GM12891 (cell line): ENCODE results near the genes PALMD and AMY1A.

DNA sequence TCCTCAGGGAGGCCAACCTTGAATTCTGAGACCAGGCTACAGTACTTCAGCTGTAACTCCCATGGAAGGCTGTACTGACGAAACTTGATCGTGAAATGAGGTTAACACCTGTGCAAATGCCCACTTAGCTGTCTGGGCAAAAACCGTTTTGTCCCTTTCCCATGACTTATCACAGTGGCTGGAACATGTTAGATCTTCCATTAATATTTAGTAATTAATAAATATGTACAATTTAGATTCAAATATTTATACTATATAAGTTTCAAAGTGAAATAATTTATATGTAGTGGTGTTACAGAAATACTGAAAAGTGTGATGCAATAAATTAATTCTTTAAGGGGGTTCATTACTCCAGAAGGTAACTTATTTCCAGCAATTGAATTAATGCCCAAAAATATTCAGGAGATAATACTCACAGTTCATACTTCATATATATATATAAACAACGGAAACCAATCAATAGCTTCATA, 47.8 kb downstream of the DPYD start:
- RRBS: no CpG with 5 or more reads among the region's 4 CpGs

DNA sequence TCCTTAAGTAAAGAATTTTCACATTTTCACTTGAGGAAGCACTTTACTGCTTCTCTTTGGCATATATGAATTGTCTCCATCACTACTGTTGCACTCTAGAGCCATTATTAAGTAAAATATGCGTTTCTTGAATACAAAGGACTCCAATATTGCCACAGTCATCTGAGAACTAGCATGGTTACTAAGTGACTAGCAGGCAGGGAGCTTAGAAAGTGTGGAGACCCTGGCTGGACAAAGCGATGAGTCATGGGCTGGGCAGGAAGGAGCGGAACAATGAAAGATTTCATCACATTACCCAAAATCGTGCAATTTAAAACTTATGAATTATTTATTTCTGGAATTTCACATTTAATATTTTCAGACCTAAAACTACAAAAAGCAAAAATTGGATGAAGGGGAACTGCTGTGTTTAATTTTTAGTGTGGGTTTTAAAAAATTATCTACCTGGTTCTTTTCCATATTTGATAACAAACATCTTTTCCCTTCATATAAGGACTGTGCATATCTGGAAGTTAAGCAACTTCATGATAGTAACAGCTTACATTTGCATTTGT, 13.9 kb downstream of the DPYD start:
- RRBS: no CpG with 5 or more reads among the region's 4 CpGs

DNA sequence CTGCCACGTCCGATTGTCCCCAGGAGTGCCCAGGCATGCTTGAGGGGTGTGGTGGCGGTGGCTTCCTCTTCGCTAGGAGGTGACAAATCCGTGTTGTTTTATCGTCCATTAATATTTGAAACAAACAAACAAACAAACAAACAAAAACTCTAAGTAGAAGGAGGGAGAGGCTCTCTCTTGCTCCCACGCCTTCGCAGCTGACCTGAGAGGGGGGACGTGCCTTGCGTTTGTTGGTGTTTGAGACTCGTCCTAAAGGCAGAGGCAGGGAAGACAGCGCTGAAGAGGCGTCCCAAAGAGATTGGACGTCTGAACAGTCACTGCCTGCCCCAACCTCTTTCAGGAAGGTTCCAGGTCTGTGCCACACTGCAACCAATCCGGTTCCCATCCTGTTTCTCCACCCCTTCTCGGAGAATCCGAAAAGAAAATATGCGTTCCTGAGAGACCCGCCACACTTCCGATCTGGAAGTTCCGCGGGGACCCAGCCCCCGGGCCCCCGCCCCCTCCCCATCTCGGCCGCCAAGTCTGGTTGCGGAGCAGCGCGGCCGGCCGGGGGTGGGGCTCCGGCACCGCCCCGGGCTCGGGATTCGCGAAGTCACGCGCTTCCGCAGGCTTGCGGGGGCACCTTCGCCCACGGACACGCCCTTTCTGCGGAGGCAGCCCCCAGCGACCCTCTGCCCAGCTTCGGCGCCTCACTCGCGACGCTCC, 124.3 kb upstream of the DPYD start:
- RRBS: 17% methylated on average over 4 of the region's 51 CpGs

GRCh38 chr1:98698321-98698936, 36.9 kb downstream of the SNX7 start:
- RRBS: no CpG with 5 or more reads among the region's 4 CpGs

- RRBS: no CpG with 5 or more reads among the region's 6 CpGs
Observed at GRCh38 chr1:98871149-98872017, 133.3 kb downstream of the PLPPR5 start.

GRCh38 chr1:99549034-99549513, 96.8 kb upstream of the PALMD start:
- RRBS: no CpG with 5 or more reads among the region's 3 CpGs

GRCh38 chr1:99580477-99580957, 65.4 kb upstream of the PALMD start:
- RRBS: no CpG with 5 or more reads among the region's 6 CpGs

DNA sequence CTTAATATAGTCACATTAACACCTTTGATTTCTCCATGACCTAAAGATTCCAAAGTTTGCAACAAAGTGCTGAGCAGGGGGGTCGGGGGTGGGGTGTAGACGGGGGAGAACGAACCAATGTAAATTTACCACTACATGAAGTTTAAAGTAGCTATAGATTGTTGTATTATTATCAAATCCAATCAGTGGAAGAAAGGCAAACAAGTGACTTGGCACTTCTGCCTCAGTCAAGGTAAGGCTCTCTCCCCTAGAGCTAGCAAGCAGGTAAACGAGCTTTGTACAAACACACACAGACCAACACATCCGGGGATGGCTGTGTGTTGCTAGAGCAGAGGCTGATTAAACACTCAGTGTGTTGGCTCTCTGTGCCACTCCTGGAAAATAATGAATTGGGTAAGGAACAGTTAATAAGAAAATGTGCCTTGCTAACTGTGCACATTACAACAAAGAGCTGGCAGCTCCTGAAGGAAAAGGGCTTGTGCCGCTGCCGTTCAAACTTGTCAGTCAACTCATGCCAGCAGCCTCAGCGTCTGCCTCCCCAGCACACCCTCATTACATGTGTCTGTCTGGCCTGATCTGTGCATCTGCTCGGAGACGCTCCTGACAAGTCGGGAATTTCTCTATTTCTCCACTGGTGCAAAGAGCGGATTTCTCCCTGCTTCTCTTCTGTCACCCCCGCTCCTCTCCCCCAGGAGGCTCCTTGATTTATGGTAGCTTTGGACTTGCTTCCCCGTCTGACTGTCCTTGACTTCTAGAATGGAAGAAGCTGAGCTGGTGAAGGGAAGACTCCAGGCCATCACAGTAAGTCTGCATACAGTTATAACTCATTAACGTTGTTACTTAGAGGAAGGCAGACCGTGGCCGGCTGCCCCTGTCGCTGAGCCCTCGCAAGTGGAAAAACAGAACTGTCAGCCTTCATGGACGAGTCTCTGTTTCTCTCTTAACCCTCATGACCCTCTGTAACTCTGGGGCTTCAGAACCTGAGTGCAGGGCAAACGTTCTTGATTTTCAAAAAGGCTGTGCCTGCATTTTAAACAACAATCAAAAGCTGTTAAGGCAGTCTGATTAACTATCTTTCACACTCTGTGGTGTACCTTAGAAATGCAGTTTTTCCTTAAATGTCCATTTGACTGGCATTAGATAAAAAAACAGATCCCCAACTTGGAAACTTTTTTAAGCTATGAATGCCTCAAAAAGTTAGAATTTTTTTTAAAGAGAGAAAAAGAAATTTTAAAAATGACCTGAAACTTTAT, at the start of gene PALMD:
PALMD (plus strand) TSS at position 552 of the 1,253 bp plus-strand sequence.
- RRBS: no CpG with 5 or more reads among the region's 21 CpGs

GRCh38 chr1:99672345-99673259, 26.7 kb downstream of the PALMD start:
- RRBS: no CpG with 5 or more reads among the region's 8 CpGs

GRCh38 chr1:99758737-99759688, 7.4 kb downstream of the FRRS1 start:
- RRBS: no CpG with 5 or more reads among the region's 7 CpGs

DNA sequence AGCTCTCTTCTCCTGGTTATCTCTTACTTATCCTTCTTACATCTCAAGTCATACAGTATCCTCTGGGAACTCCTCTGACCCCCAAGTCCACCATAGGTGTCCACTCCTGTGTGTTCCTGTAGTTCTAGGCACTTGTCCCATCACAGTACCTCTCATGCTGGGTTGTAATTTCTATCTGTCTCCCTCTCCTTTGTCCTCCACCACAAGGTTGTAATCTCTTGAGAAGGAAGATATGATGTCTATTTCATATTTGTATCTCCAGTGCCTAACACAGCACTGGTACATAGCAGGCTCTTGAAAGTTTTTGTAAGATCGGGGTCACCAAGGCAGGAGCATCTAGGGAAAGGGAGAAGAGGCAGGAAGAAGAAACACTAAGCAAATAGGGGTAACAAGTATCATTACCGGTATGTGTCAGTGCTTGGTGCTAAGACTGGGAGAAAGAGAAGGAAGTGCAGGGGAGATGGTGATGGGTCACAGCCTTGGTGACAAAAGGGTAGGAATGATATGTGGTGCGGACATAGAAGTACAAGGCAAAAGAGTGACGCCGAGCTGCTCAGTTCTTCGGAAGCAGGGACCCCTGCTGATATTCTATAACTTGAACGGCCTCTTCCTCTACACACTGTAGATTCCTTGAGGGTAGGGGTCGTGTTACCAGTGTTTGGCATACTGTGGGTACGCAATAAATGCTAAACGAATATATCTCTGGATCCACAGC, 727 bp downstream of the DBT start:
- RRBS: no CpG with 5 or more reads among the region's 10 CpGs

DNA sequence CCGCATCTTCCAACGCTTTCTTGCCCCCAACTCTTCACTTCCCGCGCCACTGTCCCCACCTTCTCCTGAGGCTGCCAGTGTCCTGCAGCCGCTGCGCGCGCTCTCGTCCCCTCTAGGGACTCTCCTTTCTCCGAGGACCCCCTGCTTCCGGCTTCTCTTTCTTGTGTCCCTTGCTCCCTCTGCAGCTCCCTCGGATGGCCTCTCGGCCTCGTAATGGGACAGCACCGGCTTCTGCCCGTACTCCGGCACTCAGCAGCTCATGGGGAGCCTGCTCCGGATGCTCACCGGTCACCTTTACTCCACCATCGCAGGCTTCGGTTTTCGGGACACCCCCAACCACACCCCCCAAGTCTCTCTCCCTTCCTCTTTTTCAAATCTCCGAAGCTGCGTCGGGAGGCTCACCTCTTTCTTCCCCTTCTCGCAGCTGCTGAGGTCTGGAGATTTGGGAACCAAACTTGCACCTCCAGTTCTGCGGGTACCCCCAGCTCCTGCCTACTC, 763 bp downstream of the CDC14A start:
- RRBS: under 1% methylated on average over 4 of the region's 27 CpGs

GRCh38 chr1:100464055-100464747, 73.7 kb upstream of the GPR88 start:
- RRBS: no CpG with 5 or more reads among the region's 10 CpGs

GRCh38 chr1:100528880-100529426, 9.0 kb upstream of the GPR88 start:
- RRBS: no CpG with 5 or more reads among the region's 2 CpGs

DNA sequence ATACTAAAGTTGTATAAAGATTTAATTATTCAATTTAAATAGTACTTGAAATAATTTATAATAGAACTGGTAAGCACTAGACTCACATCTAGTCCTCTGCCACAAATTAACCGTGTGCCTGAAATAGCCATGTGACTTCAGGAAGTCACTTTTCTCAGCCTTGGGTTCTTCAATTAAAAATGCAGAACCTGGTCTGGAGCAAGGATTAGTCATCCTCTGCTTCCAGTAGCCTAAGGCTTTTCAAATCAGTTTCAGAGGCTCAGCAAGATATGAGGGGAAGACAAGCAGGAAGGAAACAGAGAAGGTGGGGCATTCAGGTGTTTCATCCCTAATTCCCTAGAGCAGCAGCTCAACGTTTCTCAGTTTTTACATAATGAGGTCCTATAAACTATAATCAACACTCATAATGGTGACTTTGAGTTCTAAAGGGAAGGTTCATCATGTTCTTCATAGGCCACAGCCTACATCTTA, 23.0 kb downstream of the DPH5 start:
- RRBS: no CpG with 5 or more reads among the region's 2 CpGs

DNA sequence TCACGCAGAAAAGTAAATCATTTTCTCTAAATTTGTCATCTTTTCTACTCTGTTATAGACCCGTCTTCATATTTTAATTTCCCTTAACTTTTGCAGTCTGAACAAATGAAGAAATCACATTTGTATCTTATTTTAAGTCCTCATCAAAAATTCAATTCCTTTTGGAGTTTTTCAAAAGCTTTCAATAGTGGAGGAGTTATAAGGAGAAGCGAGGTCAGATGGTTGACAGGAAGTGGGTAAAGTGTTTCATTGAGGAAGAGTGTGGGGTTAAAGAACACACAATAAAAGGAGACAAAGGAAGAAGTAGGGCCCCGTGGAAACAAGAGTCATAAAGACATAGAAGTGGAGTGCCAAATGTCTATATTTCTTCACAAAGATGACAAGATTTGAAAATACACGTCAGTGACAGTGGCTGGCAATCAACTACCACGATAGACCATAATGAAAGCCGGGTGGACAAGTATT, 57.8 kb upstream of the S1PR1 start:
- RRBS: no CpG with 5 or more reads among the region's 7 CpGs

GRCh38 chr1:101185104-101185392, 51.8 kb upstream of the S1PR1 start:
- RRBS: no CpG with 5 or more reads among the region's 1 CpG

DNA sequence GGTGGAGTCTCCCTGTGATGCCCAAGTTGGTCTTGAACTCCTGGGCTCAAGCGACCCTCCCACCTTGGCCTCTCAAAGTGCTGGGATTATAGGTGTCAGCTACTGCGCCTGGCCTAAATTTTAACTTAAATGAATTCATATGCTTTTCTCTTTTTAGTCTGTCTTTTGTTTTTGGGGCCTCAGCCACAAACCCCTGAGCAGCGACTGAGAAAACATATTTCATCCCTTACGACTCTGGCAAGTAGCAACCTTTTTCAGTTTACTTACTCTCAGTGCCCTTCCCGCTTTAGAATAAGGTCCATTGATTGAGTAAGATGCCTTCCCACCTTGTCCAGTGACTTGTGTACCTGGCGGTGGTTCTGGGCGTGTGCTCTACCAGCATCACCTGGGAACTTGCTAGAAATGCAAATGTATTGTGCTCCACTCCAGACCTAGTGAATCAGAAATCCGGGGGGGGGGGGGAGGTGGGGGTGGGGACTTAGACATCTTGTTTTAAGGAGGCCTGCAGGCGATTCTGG, 72.0 kb downstream of the S1PR1 start:
- RRBS: no CpG with 5 or more reads among the region's 9 CpGs

- RRBS: no CpG with 5 or more reads among the region's 10 CpGs
Observed at GRCh38 chr1:103655499-103655932, at the start of gene AMY1A. AMY1A (plus strand) TSS chr1:103655760.